ENCODE measurements around a stretch of chr4.

DNA sequence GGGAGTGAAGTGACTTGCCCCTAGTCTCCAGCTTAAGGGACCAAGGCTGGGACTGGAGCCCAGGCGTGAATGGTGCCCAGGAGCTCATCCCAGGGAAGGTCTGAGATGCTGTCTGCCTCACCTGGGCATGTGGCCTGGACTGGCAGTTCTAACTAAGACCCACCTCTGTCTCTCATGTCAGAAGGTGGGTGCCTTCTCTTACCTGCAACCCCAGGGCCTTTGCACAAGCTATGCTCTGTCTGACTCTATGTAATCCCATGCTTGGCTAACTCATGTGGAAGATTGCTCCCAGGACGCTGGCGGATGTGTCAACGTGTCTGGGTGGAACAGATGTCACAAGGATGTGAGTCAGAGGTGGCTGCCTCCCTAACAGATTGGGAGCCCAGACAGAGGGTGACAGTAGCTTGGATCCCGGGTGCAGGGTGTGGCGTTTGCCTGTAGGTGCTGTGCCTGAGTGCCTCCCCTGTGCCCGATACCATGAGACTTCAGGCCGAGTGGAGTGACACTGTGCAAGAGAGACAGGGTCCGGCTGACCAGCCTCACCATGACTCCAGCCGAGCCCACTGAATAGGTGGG, 10.7 kb downstream of the SH3BP2 start:
- PRO-cap, result bidirectional peak, plus-strand start at position 399 of the sequence, minus-strand start at position 277 of the sequence
- RAMPAGE, long total RNA, 4 experiments, result no peak in any of the 4 experiments

DNA sequence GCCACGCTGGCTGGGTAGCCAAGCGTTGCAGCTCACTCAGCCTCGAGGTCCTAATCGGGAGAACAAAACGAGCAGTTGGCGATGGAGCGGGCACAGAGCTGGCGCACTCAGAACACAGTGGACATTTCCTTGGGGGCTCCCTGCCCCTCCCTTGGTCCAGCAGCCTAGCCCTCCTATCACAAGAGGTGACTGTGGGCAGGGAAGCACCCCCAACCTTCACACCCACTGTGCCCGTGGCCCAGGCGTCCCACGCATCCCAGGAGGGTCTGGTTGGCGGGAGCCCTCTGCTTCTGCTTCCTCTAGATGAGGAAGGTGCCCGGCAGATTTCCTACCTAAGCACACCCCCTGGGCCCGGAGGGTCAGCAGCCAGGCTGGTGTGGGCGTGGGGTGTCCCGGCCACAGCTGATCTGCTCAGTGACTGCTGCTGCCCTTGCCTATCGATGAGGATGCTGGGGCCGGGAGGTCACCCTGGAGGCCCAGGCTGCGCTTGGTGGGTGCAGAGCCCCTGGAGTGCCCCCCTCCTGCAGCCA, 12.0 kb downstream of the SH3BP2 start:
- PRO-cap, result no peak
- RAMPAGE, long total RNA, 4 experiments, result no peak in any of the 4 experiments

DNA sequence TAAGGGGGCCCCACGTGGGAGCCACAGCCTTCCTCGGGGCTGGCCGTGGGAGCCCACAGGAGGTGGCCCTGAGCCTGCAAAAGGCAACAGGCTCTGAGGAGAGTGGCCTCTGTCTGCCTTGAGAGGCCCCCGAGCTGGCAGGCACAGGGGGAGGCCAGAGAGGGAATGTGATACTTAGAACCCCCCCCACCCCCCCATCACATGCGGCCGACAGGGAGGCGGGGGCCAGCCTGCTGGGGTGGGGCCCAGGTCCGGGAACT, 19.6 kb downstream of the SH3BP2 start:
- PRO-cap, result no peak
- RAMPAGE, long total RNA, 4 experiments, result no peak in any of the 4 experiments

DNA sequence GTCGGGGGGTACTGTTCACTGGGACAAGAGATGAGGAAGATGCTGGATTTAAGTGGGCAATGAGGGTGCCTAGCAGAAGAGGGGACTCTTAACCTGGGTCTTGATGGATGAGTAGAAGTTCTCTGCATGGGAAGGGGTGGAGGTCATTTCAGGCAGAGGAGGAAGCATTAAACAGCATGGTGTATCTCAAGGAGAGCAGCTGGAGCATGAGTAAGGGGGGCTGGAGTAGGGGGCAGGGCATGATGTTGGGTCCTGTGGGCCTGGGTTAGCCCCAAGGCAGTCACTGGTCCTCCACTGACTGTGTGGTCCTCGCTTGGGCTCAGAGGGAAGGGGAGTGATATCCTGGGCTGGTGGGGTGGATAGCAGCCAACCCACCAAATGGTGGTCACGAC, 24.0 kb upstream of the ADD1 start:
- PRO-cap, result no peak
- RAMPAGE, long total RNA, 4 experiments, result no peak in any of the 4 experiments

DNA sequence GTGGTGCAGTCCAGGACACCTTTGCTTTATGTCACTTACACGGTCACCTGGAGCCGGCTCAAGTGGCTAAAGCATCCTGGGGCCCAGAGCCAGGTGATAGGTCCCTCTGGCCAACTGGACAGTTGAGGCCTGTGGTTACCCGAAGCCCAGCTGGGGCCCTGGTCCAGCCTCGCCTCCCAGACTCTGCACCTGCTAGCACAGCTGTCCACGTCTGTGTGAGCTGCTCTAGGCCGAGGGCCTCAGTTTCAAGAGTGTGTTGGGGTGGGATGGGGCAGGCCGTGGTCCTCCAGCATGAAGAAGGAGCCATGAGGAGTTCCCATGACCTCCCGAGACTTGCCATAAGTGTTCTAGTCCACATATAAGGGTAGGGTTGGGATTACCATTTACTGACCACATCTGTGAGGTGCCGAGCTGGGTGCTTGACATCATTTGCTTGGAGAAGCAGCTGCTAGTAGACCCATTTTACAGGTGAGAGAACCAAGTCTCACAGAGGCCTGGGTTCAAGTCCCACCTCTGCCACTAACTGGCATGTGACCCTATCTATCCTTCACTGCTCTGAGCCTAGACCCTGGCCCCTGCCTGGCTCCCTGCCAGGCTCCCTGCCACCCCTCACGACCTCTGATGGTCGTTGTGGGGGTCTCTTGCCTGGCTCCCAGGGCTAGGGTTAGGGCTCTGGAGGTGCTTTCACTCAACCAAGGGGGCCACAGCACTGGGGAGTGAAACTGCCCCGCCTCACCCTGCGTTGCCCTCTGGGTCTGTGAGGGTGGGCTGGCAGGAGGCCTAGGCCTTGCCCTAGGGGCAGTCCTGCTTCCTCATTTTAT, 7.4 kb upstream of the ADD1 start:
- PRO-cap, result no peak
- RAMPAGE, long total RNA, 4 experiments, result no peak in any of the 4 experiments

- PRO-cap, result no peak
- RAMPAGE, long total RNA, 4 experiments, result no peak in any of the 4 experiments
Measured at GRCh38 chr4:2837775-2838993, 5.5 kb upstream of the ADD1 start.

GRCh38 chr4:2842751-2843543, 697 bp upstream of the ADD1 start:
- PRO-cap, result no peak
- RAMPAGE, long total RNA, 4 experiments, result no peak in any of the 4 experiments

GRCh38 chr4:2904495-2905070, 30.0 kb downstream of the MFSD10 start:
- PRO-cap, result no peak
- RAMPAGE, long total RNA, 4 experiments, result no peak in any of the 4 experiments

DNA sequence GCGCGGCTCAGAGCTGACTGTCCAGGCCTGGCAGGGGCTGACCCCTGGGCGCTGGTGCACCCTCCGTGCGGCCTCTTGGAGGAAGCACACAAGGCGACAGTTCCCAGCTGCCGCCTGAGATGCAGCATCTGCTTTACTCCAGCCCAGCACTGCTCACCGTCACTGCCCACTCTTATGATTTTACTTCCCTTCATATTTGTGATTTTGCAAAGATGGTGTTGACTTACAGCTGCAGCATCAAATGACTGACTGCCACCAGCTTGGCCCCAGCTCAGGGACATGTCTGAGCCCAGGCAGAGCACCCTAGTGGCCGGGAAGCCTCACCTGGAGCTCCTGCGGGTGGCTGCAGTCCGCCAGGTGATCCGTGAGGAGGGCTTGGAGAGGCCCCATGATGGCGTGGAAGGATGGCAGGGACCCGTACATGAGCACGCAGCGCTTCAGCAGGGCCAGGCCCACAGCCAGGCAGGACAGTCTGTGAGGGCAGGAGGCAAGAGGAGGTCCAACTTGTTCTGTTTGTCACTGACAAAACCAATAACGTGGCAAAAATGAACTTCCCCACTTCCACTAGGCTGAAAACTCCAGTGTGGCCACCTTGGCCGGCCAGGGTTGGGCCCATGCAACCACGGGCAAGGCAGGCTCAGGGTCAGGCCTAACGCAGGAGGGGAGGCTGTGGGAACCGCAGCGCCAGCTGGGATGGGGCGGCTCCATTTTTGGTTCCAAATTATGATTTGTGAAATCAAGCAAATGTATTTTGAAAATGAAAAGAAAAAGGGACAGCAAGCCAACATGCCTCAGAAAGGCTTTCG, 6.8 kb upstream of the MFSD10 start:
- PRO-cap, result unidirectional peak, minus-strand start at position 177 of the sequence
- RAMPAGE, long total RNA, 4 experiments, result no peak in any of the 4 experiments

DNA sequence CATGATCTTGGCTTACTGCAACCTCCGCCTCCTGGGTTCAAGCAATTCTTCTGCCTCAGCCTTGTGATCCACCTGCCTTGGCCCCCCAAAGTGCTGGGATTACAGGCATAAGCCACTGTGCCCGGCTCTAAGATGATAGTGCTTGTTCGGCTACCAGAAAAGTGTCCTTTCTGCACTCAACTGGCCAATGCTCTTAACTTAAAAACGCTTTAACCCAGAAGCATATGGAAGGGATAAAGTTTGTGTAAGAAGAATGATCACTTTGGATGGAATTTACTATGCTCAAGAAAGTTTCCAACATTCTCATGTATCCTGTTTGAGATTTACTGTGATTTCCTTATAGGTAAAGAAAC, 26.1 kb downstream of the GRK4 start:
- PRO-cap, result no peak
- RAMPAGE, long total RNA, 4 experiments, result no peak in any of the 4 experiments

GRCh38 chr4:3037763-3038498, 36.5 kb upstream of the HTT start:
- PRO-cap, result no peak
- RAMPAGE, long total RNA, 4 experiments, result no peak in any of the 4 experiments

GRCh38 chr4:3086881-3087146, 12.3 kb downstream of the HTT start:
- PRO-cap, result no peak
- RAMPAGE, long total RNA, 4 experiments, result no peak in any of the 4 experiments

DNA sequence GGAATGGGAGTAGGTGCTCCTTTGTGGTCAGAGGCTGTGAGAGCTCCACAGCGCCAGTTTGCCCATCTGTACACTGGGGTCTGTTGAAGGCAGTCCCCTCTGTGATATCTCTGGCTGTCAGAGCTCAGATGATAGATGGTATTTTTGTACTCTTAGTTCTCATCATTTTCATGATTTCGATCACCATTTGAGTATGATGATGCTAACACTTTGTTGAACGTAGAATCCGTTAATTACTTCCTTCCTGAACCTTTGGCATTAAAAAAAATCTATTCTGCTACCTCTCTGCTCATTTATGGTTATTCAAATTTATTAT, 33.9 kb downstream of the HTT start:
- PRO-cap, result no peak
- RAMPAGE, long total RNA, 4 experiments, result no peak in any of the 4 experiments

DNA sequence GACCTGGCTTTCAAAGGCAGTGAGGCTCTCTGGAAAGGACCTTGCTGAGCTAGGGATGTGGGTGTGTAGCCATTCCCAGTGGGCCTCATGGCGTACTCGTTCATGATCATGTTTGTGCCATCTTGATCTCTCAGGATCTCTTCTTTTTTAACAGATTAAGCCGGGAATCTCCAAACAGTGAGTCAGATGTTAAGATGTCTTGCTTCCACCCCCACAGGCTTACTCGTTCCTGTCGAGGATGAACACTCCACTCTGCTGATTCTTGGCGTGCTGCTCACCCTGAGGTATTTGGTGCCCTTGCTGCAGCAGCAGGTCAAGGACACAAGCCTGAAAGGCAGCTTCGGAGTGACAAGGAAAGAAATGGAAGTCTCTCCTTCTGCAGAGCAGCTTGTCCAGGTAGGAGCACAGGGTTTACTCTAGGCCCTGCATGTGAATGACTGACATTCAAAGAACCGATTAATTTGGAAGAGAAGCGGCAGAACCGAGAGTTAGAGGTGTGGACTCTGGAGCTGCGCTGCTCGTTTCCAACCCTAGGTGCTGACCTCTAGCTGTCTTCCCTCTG, 41.5 kb downstream of the HTT start:
- PRO-cap, result no peak
- RAMPAGE, long total RNA, 4 experiments, result no peak in any of the 4 experiments

DNA sequence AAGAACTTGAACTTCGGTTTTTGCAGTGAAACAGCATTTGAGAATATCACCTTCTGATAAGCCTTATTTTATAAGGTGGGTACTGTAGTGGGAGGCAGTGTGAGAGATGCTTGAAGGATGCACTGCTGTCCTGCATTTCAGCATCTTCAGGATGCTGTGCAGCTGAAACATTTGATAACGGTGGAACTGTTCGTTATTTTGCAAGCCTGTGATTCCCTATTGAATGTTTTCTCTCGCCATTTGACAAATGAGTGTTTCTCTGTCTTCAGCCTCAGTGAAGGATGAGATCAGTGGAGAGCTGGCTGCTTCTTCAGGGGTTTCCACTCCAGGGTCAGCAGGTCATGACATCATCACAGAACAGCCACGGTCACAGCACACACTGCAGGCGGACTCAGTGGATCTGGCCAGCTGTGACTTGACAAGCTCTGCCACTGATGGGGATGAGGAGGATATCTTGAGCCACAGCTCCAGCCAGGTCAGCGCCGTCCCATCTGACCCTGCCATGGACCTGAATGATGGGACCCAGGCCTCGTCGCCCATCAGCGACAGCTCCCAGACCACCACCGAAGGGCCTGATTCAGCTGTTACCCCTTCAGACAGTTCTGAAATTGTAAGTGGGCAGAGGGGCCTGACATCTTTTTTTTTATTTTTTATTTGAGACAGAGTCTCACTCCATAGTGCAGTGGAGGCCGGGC, 52.7 kb downstream of the HTT start:
- PRO-cap, result unidirectional peak, plus-strand start at position 394 of the sequence
- RAMPAGE, long total RNA, 4 experiments, result no peak in any of the 4 experiments

GRCh38 chr4:3212418-3212997, 36.5 kb upstream of the MSANTD1 start:
- PRO-cap, result no peak
- RAMPAGE, long total RNA, 4 experiments, result no peak in any of the 4 experiments

- PRO-cap, result no peak
- RAMPAGE, long total RNA, 4 experiments, result no peak in any of the 4 experiments
Measured at GRCh38 chr4:3223372-3223599, 25.7 kb upstream of the MSANTD1 start.

- PRO-cap, result no peak
- RAMPAGE, long total RNA, 4 experiments, result no peak in any of the 4 experiments
Measured at GRCh38 chr4:3225898-3226505, 23.0 kb upstream of the MSANTD1 start.

DNA sequence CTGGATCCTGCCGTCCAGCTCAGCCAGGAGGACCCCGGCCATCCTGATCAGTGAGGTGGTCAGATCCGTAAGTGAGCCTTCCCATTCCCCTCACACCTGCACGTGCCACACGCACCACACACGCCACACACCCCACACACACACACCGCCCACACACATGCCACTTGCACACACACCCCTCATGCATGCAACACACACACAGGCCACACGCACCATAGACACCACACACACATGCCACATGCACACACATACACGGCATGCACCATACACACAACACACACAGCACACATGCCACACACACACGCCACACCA, 20.1 kb upstream of the MSANTD1 start:
- PRO-cap, result no peak
- RAMPAGE, long total RNA, 4 experiments, result no peak in any of the 4 experiments

GRCh38 chr4:3285292-3286194, 7.3 kb upstream of the RGS12 start:
- PRO-cap, result no peak
- RAMPAGE, long total RNA, 4 experiments, result no peak in any of the 4 experiments